ENCODE measurements around a stretch of chr3.

DNA sequence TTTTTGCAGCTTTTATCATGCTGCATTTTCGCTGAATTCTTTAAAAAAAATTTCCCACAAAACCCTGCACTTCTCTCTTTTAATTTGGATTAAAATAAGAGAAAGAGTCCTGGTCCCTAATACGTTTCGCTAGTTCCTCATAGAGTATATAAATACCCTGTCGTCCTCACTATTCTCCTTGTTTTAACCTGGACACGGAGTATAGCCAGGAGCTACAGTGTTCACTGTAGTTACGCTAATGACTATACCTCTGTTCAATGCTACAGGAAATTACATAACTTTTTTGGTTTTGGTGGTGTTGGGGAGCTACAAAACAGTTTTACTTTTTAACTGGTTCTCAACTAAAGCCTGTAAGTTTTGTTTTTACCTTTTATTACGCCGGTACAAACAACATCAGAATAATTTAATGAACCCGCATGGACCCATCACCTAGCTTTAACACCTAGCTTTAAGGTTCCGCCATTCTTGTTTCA is 1.5 kb downstream of the LMLN start:
- RRBS, result no CpG with 5 or more reads among the region's 10 CpGs

- RRBS, result no CpG with 5 or more reads among the region's 9 CpGs
Observed at GRCh38 chr3:198032480-198032886, 72.5 kb downstream of the LMLN start.

DNA sequence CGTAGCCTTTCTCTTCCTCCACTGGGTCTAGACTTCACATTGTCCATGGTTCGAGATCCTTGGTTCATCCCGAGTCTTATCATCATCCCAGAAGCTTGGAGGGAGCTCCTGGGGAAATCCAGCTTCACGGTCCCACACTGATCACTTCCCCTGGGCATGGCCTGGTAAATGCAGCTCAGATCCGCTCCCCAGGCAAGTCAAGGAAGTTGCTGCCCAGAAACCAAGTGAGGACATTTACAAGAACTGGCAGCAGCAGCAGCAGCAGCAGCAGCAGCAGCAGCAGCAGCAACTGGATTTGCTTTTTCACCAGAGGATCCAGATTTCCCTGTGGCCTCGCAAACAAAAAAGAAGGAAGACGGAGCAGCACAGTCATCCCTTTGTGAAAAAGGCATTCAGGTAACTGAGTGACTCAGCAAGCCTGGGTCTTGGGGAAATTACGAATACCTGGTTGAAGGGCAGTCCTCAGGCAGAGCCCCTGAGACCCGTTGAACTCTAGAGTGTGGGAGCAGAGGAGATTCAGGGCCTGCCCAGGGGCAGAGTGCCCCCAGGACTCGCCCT is 193.1 kb downstream of the LMLN start:
- RRBS, result no CpG with 5 or more reads among the region's 10 CpGs

Data from OVCAR3 (cell line).